Measurements from ENCODE around the genes NSMCE3, TJP1, MTMR10, CHRNA7 and GREM1.

DNA sequence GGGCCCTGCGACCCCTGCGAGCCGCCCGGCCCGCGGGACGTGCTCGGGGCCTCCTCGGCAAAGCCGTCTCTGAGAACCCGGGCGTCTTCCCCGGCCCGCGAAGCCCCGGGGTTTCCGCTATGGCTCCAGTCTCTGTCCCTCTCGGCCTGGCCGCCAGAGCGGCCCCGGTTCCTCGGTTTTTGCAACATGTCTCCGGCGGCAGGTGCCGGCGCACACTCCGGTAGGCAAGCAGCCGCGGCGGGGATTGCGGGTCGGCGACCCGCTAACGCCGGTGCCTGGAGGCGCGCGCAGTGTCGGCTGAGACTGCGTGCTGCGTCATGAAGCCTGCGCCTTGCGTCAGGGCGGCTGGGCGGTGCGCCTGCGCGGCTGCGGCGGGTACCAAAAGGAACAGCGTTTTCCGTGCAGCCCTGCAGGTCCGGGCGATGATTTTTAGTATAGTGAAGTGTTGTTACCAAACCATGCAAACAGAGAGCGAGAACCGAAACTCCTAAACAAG lies at the start of gene NSMCE3:
NSMCE3 (minus strand) TSS at position 305 of the 496 bp plus-strand sequence.
- PRO-cap: bidirectional peak, plus-strand start at position 363 of the sequence, minus-strand start at position 305 of the sequence

- PRO-cap: no peak
These were observed 91.9 kb downstream of the TJP1 start for GRCh38 chr15:29730347-29730709.

GRCh38 chr15:29820833-29821241 lies 1.4 kb downstream of the TJP1 start:
- PRO-cap: no peak

DNA sequence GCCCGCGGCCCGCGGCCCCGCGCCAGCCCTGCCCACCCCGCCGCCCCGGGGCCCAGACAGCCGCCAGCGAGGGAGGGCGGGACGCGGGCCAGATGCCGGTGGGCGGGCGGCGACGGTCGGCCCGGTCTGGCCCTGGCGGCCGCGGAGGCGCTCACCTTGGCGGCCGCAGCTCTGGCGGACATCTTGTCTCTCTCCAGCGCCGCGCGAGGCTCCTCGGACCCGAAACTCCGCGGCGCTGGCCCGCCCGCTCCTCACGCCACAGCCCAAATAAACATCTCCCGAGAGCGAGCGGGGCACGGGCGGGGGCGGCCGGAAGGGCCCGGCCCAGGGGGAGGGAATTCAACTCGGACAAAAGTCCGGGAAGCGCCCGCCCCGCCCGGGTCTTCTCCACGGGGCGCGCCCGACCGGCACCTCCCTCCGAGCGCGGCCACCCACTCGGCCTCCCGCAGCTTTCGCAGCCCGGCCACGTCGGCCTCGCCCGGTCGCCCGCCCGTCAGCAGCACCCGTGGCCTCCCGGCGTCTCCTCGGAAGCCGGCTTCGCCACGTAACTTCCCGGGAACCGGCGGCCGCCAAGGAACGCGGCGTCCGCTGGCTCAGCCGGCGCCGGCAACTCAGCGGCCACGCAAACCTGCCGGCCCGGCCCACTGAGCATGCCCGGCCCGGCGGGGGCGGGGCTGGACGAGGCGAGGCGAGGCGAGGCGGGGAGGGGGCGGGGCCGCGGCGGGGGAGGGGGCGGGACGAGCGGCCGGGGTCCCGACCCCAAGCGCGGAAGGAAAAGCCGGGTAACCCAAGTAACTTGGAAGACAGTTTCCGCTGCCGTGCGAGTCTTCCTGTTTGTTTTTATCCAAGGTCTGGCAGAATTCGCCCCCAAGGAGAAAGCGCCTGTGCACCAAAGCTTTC lies at the start of gene TJP1:
TJP1 (minus strand) TSS at position 622 of the 900 bp plus-strand sequence.
- PRO-cap: bidirectional peak, plus-strand start at position 379 of the sequence, minus-strand start at position 265 of the sequence

DNA sequence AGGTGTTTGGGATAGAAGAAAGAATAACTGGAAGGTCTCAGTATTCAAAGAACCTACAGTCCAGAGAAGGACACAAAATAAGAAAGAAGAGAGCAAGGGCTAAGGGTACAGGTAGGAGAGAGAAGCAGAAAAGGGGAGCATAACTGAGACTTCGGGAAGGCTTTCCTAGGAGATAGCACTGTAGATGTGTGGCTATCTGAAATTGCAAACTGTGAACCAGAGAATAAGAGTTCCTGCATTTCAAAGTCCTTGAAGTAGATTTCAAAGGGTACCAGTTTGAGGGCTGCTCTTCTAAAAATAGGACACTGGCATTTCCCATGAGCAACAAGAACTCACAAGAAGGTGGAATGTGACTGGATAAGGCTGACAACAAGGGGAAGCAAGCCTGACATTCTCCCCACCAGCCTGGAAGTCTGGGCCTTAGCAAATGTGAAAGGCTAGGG lies 18.5 kb upstream of the TJP1 start:
- PRO-cap: no peak

DNA sequence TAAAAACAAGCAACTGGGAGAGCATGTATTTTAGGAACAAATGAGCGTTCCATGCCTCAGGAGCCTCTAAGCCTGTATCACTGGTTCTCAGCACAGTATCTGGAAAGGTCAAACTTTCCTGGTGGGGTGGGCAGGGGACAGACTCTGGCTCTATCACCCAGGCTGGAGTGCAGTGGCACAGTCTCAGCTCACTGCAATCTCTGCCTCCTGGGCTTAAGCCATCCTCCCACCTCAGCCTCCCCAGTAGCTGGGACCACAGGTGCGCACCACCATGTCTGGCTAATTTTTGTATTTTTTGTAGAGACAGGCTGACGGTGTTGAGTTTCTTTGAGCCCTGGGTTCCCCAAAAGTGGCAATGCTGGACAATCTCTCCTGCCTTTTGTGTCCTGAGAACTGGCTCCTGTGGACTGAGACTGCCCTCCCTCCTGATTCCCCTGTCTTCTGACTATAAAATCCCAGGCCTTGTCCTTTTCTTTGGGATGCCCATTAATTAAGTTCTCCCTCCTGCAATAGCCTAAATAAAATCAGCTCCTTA lies 42.0 kb downstream of the FAN1 start:
- PRO-cap: no peak

GRCh38 chr15:30990905-30991916 lies at the start of gene MTMR10:
MTMR10 (minus strand) TSS chr15:30991628.
- PRO-cap: bidirectional peak, plus-strand start at chr15:30991220, minus-strand start at chr15:30991210; bidirectional peak, plus-strand start at chr15:30991739, minus-strand start at chr15:30991604

GRCh38 chr15:31082858-31083456 lies 18.6 kb downstream of the TRPM1 start:
- PRO-cap: no peak

DNA sequence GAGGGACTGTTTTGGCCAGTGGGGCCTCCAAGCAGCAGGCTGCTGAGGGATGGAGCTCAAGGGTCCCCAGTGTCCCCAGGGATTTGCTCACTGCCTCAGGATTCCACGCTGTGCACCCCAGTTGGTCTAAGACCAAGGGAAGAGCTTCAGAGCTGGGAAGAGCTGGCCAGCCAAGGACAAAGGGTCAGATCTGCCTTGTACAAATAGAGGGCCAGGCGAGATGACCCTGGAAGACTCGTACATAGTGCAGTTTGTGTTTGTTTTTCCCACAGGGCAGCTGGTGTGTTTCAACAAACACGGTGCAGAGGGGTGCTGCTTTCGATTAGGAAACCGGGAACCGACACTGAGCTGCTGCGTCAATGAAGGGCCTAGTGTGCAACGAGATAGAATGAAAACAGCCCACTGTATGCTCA lies 56.1 kb upstream of the TRPM1 start:
- PRO-cap: no peak

- PRO-cap: no peak
These were observed 102.3 kb upstream of the TRPM1 start for GRCh38 chr15:31203834-31204260.

DNA sequence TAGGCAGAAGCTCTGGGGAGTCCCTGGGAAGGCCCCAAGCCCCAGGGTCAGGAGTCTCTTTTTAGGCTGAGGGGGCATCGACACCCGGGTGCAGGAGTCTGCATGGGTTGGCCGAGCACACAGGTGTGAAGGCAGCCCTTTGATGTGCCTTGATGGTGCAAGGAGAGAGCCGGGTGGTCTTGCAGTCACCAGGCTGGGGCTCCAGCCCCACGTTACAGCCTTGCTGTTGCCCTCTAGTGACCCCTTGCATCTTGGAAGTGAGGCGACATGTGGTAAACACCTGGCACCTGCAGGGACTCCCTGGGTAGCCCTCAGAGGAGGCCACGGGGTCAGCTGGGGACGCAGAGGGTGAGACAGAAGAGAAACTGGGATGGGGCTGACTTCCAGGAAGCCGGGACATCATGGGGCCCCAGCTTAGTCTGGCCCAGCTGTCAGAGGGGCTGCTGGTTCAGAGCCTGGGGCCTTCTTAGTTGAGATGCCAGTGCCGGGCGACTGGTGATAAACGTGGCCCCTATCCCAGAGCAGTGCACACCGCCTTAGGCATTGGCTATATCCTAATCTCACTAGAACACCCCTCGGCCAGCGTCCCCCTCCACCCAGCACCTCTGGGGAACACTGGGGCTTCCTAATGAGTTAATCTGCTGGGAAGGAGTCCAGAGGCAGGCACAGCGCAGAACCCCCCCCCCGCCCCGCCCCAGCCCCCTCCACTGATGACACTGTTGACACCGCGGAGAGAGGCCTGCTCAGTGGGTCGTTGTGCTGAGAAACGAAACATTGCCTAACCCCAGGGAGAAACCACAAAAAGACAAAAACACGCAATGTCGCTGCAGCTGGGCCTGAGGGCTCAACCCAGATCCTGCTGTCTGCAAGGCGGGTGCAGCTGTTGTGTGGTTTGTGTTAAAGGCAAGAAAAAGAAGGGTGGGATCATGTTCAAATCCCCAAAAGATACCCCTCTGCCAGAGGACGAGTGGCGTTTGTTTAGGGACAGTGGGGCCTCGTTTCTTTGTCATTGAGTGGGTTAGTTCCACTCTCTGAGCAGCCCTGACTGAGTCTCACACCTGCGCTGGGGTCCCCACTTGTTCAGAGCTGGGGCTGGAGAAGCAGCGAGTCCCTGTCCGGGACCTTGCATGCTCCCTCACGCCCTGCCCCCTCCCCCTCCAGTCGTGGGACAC lies 60.5 kb upstream of the KLF13 start:
- PRO-cap: unidirectional peak, plus-strand start at position 481 of the sequence

DNA sequence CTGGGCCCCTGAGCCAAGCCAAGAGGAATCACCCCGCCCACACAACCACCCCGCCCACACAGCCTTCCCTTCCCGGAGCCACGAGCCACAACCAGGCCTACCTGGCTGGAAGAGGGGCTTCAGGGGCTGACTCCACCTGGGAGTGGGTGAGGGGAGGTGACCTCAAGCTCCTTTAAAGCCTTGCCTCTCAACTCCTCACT lies 23.2 kb upstream of the KLF13 start:
- PRO-cap: no peak

GRCh38 chr15:31371884-31372416 lies 45.3 kb downstream of the KLF13 start:
- PRO-cap: unidirectional peak, plus-strand start at chr15:31372253

DNA sequence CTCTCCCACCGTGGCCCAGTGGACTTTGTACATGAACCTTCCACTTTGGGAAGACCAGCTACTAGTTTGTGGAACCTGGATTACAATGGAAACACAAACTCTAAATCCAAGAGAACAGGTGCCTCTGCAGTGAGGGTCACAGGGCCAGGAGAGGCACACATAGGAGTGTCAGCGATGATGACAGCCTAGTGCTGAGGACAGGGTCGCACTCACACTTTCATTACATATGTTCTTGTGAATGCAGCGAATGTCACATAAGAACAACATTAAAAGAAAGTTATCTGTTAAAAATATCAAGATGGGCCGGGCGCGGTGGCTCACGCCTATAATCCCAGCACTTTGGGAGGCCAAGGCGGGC lies 56.7 kb downstream of the KLF13 start:
- PRO-cap: no peak

DNA sequence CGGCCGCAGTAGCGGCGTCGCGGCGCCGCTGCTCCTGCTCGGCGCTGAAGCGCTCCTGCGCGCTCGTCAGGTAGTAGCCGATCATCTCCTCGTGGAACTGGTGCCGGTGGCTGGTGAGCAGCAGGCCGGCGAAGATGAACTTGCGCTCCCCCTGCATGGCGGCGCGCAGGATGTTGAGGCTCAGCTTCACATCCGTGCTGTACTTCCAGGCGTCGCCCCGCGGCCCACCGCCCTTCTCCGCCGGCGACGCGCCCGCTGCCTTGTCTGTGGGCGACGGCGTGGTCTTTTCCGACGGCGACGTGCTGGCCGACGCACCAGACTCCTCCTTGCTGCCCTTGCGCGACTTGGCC lies 157.4 kb downstream of the KLF13 start:
- PRO-cap: no peak

DNA sequence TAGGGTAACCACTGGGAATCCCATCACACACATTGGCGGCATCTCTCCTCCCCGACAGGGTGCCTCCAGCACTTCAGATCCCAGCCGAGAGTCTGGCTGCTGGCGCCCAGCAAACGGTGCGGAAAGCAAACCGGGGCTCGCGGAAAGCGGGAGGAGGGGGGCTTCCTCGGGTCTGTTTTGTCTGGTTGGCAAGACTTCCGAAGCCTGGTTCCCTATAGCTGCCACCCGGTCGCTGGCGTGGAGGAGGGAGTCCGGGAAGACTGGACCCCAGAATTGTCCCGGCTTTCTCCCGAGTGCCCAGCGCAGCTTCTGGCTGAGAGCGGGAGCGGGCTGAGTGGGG lies 486 bp upstream of the CHRNA7 start:
- PRO-cap: no peak

- PRO-cap: bidirectional peak, plus-strand start at chr15:32030545, minus-strand start at chr15:32030351
These were observed at the start of gene CHRNA7 for GRCh38 chr15:32030199-32030803. CHRNA7 (plus strand) TSS chr15:32030515.

GRCh38 chr15:32342622-32343256 lies 60.4 kb downstream of the GOLGA8K start:
- PRO-cap: no peak

GRCh38 chr15:32717469-32718375 lies at the start of gene GREM1:
GREM1 (plus strand) TSS chr15:32718004.
- PRO-cap: bidirectional peak, plus-strand start at chr15:32718004, minus-strand start at chr15:32717725; unidirectional peak, plus-strand start at chr15:32718237

- PRO-cap: no peak
These were observed 394 bp downstream of the FMN1 start for GRCh38 chr15:33194065-33194574.

Measured in rectum (tissue), 1 donor.